Subcutaneous preadipocyte (primary cell): ENCODE measurements around a stretch of chr11.

DNA sequence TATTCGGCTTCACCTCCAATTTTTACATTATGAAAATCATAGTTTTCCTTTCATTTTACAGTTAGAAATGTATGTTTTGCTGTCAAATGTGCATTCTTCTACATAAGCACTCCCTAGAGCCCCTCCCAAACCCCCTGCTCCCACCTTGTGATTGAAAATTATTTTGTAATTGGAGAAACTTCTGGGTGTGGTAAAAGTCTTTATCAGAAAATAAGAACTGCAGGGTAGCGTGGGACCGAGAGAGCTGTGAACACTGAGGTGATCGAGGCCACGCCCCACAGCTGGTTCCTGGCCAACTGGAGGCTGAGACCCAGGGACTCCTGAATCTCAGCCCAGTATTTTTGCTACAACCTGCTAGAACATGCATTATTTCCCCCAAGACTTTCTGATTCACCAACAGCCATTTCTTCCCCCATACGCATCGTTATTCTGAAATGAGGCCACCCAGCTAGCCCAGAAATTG is 3.2 kb upstream of the FGF19 start:
- CAGE, long polyA plus RNA, result no peak

GRCh38 chr11:69854902-69855220 is 35.6 kb upstream of the FGF3 start:
- CAGE, long polyA plus RNA, result no peak

- CAGE, long polyA plus RNA, result no peak
Observed at GRCh38 chr11:69891278-69891864, 72.2 kb upstream of the FGF3 start.

- CAGE, long polyA plus RNA, result no peak
Observed at GRCh38 chr11:69891865-69892224, 72.6 kb upstream of the FGF3 start.

DNA sequence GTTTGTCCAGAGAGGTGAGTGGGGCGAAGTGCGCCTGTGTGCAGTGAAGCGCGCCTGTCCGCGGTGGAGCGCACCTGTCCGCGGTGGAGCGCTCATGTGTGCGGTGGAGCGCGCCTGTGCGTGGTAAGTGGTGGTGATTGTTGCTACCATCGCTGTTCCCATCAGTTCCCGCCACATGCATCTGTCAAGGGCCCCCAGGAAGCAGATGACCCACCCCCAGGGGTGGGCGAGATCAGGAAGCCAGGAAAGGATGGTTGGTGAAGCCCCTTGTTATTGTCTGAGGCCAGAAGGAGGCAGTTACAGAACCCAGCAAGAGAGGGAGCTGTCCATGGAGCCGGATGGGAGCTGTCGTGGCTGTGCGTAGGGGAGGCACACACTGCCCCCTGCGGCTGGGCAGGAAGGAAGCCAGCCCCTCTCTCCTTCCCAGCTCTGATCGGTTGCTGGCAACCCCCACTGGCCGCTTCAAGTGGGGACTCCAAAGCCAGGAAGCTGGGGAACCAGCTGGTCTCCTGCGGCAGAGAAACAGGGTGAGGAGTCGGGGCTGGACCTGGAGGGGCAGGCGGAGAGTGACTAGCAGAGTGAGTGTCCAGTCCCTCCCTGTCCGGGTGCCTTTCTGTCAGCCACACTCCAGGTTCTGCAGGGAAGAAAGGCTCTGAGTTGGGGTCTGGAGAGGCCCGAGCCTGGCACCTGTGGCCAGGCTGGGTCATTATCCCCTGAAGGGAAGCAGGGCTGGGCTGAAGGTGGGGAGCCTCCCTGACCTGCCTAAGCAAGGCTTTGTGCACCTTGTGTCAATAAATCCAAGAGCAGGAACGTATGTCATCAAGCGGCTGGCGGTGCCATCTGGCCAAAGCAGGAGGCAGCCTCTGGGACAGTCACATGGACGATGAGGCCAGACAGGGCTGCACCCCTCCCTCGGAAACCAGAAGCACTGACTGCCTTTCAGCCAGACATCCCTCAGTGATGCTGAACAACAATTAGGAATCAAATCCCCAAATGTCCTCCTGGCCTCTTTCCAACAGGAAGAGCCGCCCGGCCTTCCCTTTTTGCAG is 73.6 kb upstream of the FGF3 start:
- CAGE, long polyA plus RNA, result no peak

GRCh38 chr11:69939503-69940557 is 120.6 kb upstream of the FGF3 start:
- CAGE, long polyA plus RNA, result no peak

DNA sequence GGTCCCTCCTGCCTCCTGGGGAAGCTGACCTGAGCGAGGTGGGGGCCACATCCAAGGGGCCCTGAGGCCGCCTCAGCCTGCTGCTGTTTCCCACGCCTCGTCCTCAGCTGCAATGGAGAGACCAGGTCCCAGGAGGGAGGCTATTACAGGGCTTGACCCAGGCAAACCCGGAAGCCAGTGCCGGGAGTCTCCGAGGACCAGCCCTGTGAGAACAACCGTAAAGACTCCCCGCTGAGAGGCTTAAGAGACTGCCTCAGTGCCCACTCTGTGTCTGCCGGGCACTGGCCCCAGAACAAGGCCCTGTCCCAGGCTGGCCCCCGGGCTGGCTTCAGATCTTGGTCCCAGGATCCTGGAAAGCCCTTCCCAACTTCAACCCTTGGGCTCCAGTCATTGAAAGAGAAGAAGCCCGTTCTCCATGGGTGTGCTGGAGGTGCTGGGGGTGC is 124.3 kb upstream of the FGF3 start:
- CAGE, long polyA plus RNA, result no peak

DNA sequence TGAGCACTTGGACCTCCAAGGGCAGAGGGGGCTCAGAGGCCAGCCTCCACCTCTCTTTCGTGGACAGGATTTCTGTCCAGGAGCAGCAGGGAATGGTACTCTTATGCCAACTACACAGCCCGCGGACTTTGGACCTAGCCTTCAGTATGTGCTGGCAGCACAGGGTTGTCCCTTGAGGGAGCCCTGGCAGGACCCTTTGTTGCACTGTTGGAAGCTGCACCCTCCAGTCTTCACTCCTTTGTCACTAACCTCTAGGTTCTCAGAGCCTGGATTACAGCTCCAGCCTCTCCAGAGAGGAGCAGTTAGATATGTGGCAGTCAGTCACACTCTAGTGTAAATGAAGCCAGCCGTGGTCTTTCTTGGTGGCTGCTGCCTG is 109.4 kb upstream of the ANO1 start:
- CAGE, long polyA plus RNA, result no peak

DNA sequence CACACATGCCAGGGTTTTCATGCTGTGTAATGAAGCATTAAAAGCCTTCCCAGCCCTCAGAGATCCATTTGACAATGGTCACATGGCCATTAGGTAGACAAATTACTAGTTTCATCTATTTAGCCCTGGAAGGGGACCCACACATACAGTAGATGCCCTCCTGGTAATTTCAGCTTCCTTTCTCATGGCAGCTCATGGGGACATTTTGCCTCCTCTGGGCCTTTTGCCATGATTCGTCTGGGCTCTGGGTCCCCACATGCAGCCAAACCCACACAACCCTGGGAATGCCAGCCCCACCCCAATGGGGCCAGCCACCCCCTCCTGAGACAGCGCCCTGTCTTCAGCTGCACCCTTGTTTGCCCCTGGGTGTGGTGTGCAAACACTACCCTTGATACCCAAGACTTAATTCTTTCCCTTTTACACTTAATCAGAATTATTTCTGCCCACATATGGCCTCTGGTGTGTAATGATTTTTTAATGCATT is 85.2 kb upstream of the ANO1 start:
- CAGE, long polyA plus RNA, result no peak

GRCh38 chr11:70090810-70091627 is 12.9 kb downstream of the ANO1 start:
- CAGE, long polyA plus RNA, result no peak

GRCh38 chr11:70162766-70163559 is 40.1 kb upstream of the FADD start:
- CAGE, long polyA plus RNA, result no peak

DNA sequence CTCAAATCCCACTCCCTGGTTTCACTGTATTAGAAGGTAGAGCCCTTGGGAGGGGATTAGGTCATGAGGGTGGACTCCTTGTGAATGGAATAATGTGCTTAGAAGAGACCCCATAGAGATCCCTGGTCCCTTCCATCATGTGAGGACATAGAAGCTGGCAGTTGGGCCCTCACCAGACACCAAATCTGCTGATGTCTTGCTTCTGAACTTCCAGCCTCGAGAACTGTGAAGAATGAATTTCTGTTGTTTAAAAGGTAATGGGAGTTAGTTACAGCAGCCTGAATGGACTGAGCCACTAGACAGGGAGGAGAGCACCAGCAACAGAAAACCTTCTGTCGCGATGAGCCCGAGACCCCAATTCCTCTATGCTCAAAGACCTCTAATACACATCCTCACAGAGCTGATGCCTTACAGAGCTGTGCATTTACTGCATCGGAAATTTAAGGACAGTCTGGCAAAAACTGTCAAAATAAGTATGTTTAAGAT is 50.6 kb downstream of the PPFIA1 start:
- CAGE, long polyA plus RNA, result no peak

DNA sequence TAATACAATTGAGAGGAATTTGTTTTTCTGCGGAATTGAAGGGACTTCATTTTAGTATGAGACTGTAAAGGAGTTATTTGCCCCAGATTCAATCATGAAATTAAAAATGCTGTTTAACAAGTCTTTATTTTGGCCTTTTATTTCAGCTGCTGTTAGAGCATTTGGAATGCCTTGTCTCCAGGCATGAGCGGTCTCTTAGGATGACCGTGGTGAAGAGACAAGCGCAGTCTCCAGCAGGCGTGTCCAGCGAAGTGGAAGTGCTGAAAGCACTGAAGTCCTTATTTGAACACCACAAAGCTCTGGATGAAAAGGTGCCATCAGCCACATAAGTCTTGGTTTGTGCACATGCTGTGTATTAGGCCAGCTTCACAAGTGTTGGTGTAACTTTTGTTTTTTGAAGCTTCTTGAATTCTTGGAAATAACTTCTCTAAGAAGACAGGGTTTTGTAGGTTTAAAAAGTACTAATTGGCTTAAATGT is 54.2 kb downstream of the PPFIA1 start:
- CAGE, long polyA plus RNA, result no peak

- CAGE, long polyA plus RNA, result no peak
Observed at GRCh38 chr11:70630673-70631824, 232.7 kb downstream of the CTTN start.

DNA sequence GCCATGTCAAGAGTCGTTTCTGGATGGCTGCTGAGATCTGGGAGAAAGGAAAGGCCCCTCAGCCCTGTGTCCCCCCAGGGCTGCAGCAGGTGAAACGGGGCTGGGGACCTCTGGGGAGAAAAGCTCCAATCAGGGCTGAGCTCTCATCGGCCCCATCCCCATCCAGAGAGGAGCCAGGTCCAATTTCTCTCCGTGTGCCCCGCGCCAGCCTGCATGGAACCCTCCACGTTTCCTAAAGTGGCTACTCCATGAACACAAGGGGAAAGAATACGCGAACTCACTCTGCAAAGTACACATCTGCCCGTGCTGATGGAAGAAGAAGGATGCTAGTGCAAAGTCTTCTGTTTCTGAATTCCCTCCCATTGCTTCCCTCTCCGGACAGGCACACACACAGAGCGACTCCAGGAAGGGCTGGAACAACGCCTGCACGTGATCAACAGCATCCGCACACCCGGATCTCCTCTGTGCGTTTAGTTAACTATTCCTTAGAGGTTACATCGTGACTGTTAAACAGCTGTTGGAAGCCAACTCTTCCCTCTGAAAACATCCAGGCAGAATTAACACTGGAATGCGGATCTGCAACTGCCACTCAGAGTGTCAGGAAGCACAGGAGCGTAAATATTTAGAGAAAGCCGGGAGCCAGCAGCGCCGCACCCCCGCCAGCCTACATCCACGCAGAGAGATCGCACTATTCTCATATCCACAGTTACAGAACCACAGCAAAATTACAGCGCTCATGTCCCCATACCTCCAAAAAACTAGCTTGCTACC is 46.4 kb downstream of the SHANK2 start:
- CAGE, long polyA plus RNA, result no peak

DNA sequence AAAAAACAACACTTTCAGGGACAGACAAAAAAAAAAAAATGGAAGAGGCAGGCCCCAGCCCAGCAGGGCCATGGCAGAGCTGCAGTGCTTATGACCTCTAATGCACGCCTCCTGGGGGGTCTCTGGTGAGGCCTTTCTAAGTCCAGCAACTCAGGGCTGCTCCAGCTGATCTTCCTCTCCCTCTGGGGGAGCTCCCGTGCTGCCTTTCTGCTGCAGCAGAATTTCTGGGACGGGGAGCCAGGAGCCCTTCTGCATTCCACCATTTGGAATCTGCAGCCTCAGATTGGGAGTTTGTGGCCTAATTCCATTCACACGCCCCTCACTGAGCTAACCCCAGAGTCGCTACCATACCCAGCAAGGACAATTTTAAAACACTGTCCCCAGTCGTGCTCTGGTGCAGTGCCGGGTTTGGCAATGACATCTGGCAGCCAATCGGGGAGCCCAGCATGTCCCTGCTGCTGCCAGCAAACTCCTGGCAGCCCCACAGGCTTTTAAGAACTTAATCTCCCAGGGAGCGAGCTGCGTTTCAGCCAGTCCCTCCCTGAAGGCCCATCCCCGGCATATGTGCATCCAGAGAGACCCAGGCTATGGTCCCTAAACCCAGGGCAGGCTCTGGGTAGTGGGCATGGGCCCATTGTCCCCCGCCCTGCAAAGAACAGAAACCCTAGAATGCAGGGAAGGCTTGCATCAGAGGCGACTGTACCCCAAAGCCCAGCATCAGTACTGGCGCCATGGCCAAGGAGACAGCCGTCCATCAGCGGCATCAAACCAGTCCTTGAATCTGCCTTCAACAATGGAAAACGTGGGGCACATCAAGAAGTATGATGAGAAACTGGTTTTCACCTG is 4.7 kb downstream of the SHANK2 start:
- CAGE, long polyA plus RNA, result no peak

- CAGE, long polyA plus RNA, result no peak
Observed at GRCh38 chr11:71282351-71282887, 30.0 kb upstream of the SHANK2 start.

GRCh38 chr11:71451835-71452136 is 1.2 kb upstream of the NADSYN1 start:
- CAGE, long polyA plus RNA, result no peak

- CAGE, long polyA plus RNA, result no peak
Observed at GRCh38 chr11:71453332-71453859, 393 bp downstream of the NADSYN1 start.

DNA sequence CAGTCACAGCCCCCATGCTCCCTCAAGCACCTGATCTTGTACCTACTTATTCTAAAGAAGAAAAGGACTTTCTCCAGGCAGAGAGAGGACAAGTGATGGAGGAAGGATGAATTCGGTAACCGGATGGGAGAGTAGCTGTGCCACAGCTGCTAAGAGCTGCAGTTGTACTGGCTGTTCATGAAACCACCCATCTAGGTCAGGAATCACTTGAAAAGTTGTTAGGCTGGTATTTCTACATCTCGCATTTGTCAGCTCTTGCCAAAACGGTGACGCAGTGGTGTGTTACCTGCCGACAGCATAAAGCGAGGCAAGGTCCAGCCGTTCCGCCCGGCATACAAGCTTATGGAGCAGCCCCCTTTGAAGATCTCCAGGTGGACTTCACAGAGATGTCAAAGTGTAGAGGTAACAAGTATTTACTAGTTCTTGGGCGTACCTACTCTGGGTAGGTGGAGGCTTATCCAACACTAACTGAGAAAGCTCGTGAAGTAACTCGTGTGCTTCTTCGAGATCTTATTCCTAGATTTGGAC is 87.3 kb upstream of the DEFB108B start:
- CAGE, long polyA plus RNA, result no peak